ENCODE data around the genes TCAP and ERBB2.

DNA sequence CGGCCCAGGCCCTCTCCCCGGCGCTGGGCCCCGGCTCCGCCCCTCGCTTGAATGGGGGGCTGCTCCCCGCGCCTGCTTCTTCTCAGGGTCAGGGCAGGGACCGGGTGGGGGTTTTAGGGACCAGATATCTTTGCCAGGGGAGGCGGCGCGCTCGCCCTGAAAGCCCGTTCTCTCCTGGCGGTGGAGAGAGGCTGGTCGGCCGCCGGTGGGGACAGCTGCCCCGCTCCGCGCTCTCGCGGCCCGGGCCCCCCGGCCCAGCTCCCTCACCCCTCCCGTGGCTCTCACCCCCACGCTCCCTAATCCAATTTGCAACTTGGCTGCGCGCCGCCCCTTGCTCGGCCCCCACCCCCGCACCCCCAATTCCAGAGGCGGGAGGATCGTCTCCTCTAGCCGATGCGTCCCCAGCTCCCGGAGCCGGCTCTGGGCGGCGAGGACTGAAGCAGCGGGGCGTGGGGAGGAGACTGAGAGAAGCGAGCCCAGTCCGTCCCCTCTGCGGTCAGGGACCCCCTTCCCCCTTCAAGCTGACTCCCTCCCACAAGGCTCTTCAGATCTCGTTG lies 838 bp downstream of the NEUROD2 start:
- RRBS = 6% methylated on average over 16 of the region's 46 CpGs

DNA sequence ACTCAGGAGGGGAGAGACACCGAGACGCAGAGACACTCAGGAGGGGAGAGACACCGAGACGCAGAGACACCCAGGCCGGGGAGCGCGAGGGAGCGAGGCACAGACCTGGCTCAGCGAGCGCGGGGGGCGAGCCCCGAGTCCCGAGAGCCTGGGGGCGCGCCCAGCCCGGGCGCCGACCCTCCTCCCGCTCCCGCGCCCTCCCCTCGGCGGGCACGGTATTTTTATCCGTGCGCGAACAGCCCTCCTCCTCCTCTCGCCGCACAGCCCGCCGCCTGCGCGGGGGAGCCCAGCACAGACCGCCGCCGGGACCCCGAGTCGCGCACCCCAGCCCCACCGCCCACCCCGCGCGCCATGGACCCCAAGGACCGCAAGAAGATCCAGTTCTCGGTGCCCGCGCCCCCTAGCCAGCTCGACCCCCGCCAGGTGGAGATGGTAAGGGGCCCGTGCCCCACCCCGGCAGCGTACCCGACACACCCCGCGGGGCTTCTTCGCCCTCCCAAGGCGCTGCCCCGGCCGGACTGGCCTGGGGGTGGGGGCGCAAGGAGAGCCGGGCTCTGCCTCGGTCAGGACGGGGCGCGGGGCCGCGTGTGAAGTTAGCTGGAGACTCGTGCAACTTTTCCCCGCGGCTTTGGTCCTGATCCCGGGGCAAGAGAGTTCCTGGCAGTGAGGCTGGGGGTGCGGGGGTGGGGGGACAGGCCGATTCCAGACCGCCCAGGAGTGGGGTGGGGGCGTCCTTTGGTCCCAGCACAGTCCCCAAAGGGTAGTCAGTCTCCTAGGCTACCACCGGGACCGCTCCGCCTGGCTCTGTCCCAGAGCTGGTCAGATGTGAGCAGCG lies 507 bp downstream of the PPP1R1B start:
- RRBS = 22% methylated on average over 40 of the region's 80 CpGs

- RRBS = no CpG with 5 or more reads among the region's 12 CpGs
These were observed 1.5 kb downstream of the PPP1R1B start for GRCh38 chr17:39627935-39628973.

GRCh38 chr17:39631990-39633077 lies 4.6 kb upstream of the STARD3 start:
- RRBS = no CpG with 5 or more reads among the region's 15 CpGs

DNA sequence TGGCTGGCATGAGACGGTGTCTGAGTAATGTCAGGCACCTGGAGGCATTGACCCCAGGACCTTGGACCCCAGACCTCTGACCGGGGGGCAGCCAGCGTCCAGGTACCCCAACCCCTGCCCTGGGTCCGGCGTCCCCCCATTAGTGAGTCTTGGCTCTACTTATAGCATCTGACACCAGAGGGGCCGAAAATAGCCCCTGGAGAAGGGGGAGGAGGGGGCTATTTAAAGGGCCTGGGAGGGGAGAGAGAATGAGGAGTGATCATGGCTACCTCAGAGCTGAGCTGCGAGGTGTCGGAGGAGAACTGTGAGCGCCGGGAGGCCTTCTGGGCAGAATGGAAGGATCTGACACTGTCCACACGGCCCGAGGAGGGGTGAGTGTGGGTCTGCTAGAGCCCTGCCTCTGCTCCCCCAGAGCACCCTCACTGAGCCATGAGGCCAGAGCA lies at the start of gene TCAP:
TCAP (plus strand) TSS at position 251 of the 443 bp plus-strand sequence.
- RRBS = no CpG with 5 or more reads among the region's 12 CpGs

GRCh38 chr17:39665542-39666120 lies 482 bp downstream of the TCAP start:
- RRBS = no CpG with 5 or more reads among the region's 15 CpGs

DNA sequence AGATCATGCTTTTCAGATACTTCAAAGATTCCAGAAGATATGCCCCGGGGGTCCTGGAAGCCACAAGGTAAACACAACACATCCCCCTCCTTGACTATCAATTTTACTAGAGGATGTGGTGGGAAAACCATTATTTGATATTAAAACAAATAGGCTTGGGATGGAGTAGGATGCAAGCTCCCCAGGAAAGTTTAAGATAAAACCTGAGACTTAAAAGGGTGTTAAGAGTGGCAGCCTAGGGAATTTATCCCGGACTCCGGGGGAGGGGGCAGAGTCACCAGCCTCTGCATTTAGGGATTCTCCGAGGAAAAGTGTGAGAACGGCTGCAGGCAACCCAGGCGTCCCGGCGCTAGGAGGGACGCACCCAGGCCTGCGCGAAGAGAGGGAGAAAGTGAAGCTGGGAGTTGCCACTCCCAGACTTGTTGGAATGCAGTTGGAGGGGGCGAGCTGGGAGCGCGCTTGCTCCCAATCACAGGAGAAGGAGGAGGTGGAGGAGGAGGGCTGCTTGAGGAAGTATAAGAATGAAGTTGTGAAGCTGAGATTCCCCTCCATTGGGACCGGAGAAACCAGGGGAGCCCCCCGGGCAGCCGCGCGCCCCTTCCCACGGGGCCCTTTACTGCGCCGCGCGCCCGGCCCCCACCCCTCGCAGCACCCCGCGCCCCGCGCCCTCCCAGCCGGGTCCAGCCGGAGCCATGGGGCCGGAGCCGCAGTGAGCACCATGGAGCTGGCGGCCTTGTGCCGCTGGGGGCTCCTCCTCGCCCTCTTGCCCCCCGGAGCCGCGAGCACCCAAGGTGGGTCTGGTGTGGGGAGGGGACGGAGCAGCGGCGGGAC lies at the start of gene ERBB2:
ERBB2 (plus strand) TSS at position 544 of the 831 bp plus-strand sequence.
- RRBS = 9% methylated on average over 29 of the region's 43 CpGs

GRCh38 chr17:39739880-39740959 lies 2.5 kb downstream of the GRB7 start:
- RRBS = 52% methylated on average over 4 of the region's 22 CpGs

GRCh38 chr17:39750156-39751168 lies 12.7 kb downstream of the GRB7 start:
- RRBS = no CpG with 5 or more reads among the region's 10 CpGs

GRCh38 chr17:39928473-39928937 lies 973 bp downstream of the LRRC3C start:
- RRBS = no CpG with 5 or more reads among the region's 3 CpGs

- RRBS = no CpG with 5 or more reads among the region's 8 CpGs
These were observed 1.6 kb downstream of the LRRC3C start for GRCh38 chr17:39928938-39929650.

GRCh38 chr17:39934302-39934734 lies 6.8 kb downstream of the LRRC3C start:
- RRBS = no CpG with 5 or more reads among the region's 5 CpGs

DNA sequence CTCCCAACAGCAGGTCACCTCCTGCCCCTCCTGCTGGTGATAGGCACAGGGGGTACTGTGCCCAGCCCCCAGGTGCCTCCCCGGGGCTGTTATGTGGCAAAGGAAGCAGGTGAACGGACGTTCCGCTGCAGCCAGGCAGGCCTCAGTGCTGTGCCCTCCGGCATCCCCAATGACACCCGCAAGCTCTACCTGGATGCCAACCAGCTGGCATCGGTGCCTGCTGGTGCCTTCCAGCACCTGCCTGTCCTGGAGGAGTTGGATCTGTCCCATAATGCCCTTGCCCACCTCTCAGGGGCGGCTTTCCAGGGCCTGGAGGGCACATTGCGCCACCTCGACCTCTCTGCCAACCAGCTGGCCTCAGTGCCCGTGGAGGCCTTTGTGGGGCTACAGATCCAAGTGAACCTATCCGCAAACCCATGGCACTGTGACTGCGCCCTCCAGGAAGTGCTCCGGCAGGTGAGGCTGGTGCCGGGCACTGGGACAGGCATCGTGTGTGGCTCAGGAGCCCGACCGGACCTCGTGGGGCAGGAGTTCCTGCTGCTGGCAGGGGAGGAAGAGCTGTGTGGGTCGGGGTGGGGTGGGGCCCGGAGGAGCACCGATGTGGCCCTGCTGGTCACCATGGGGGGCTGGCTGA lies 16.6 kb downstream of the LRRC3C start:
- RRBS = 87% methylated on average over 10 of the region's 22 CpGs

- RRBS = no CpG with 5 or more reads among the region's 12 CpGs
These were observed 980 bp downstream of the PSMD3 start for GRCh38 chr17:39981464-39982110.

- RRBS = no CpG with 5 or more reads among the region's 4 CpGs
These were observed 2.4 kb upstream of the MED24 start for GRCh38 chr17:40056572-40057001.

DNA sequence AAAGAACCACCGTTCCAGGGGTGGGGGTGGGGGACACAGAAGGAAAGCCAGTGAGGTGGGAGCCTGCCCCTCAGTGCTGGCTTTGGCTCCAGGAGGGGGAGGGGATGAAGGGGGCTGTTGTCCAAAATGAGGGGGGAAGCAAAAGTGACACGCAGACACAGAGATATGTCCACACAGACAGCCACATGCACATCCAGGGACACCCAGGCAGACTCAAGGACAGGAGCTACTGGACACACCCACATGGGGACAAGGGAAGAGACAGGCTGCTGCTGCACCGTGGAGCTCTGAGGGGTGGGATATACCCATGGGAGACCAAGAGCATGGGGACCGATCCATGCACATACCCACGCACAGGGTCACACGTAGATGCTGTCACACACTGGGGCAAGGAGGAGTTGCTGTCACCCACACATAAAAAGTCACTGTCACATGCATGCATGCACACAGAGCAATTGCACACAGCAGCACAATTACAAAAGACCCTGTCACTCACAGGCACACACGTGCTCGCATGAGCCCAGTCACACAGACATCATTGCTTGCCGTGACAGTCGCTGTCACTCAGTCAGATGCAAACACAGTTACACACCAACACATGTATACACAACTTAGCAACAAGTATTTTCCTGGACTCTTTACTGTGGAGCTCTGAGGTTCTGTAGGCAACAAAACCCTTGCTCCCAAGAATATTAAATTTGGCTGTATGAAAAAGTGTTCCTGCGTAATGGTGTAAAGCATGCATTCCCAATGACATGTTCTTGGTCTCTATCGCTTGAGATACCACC lies 1.3 kb downstream of the THRA start:
- RRBS = no CpG with 5 or more reads among the region's 12 CpGs

GRCh38 chr17:40074183-40074847 lies 11.6 kb downstream of the THRA start:
- RRBS = no CpG with 5 or more reads among the region's 13 CpGs

DNA sequence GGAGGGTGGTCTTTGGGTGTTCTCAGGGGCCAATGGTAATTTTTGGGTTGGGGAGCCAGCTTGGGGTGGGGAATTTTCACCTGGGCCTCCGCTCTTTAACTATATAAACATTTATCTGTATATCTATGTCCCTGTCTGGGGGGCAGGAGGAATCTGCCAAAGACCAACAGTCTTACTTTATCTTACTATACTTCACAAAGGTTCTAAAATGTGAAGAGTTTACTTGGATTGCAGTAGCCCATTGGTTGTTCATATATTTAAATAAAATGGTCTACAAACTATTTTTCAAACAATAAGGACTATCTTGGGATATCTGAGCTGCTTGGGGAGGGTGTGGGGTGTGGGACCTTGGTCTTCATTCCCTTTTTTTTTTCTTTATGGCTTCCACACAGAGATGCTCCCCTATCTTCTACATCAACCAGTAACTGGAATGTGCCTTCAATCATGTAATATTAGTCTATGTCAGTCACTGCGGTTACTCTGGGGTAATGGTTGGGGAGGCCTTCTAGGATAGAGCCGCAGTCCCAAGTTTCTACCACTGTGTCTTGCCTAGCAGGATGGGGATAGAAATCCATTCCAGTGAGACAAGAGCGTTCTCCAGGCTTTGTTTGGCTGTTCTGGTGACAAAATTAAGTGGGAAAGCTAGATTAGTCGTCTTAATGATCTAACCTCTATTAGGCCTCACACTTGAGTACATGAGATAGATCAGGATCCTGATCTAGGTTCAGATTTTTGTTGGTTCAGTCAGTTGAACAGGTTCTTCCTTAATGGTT lies 8.4 kb downstream of the MSL1 start:
- RRBS = no CpG with 5 or more reads among the region's 5 CpGs

- RRBS = no CpG with 5 or more reads among the region's 1 CpG
These were observed 705 bp downstream of the CASC3 start for GRCh38 chr17:40141155-40141329.

Data from mononuclear cell (primary cell).